Aortic smooth muscle cell (primary cell): ENCODE results near the genes RAB22A and APCDD1L.

DNA sequence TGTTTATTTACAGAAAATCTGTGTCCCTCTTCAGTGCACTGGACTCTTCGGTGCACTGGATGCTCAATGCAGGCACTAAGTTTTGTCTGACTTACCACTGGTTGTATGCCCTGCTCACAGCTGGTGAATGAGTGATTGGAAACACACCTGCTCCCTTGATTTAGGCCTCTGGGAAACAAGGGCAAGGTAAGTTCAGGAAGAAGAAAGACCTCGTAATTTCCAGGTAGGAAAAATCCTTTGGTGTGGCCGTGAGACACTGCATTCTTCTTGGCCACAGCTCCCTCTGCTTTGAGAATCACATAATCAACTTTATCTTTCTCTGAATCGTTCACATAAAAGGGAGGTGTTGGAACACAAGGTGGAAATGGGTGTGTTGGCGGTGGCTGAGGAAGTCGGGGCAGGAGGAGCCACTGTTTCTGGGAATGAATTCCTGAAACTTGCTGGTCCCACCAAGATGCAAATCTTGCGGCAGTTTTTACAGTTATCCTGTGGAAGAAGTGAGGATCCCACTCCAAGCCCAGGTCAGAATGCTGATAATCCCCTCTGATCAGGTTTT, 25.9 kb downstream of the FAM209B start:
- RRBS: no CpG with 5 or more reads among the region's 7 CpGs

GRCh38 chr20:56828301-56828964, 199.3 kb downstream of the TFAP2C start:
- RRBS: no CpG with 5 or more reads among the region's 14 CpGs

DNA sequence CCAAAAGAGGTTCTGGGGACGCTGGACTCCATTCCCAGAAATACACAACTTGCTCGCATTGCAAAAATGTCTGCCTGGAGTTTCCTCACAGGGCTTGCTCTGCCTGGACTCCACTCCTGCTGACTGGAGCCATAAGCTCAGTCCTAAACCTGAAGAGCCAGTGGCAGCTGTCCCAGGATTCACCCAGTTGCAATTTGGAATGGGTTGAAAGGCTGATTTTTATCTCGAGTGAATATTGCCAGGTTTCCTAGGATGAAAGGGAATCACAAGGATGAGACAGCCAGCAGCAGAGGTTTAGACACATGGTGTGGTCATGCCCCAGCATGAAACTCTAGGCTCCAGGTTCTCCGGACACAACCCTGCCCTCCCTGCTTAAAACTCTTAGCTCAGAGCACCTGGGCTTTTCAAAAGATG, 223.3 kb downstream of the BMP7 start:
- RRBS: no CpG with 5 or more reads among the region's 4 CpGs

DNA sequence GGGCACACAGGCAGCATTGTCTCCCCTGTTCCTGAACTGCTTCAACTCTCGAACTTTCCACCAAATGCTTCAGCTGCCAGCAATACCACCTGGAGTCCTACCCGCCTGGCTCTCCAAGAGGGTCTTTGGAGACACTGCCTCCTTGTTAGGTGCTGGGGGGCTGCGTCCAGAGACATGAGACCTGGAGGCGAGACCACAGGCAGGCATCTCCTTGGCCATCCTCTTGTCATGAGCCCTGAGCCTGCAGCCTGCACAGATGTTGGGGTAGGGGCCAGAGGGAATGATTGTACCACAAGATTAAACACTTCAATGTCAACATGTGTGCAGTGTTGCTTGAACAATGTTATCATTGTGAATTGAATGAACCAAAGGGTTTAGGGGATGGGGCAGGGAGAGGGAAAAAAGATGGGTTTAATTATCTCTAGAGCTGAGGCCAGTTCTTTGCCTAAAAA, 24.9 kb downstream of the BMP7 start:
- RRBS: no CpG with 5 or more reads among the region's 4 CpGs

DNA sequence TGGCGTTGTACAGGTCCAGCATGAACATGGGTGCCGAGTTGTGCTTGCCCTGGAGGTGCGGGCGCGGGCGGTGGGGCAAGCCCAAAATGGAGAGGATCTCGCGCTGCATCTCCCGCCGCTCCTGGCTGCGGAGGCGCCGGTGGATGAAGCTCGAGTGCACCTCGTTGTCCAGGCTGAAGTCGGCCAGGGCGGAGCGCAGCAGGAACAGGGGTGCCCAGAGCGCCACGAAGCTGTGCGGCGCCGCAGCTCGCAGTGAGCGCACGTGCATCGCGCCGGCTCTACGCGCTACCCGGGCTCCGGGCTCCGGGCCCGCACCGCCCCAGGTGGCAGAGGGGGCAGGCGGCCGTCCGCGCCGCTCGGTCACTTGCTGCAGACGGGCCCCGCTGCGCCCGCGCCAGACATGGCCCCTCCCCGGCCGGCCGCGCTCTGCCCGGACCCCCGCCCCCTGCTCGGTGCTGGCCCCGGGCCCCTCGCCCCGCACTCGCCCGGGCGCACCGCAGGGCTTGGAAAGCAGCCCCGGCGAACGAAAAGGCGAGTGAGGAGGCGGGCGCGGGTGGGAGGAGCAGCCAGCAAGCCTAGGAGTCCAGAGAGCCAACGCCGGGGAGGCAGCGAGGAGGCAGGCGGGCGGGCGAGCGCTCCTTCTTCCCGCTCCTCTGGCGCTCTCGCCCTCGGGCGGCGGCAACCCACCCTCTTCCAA, 438 bp downstream of the BMP7 start:
- RRBS: 1% methylated on average over 24 of the region's 81 CpGs

DNA sequence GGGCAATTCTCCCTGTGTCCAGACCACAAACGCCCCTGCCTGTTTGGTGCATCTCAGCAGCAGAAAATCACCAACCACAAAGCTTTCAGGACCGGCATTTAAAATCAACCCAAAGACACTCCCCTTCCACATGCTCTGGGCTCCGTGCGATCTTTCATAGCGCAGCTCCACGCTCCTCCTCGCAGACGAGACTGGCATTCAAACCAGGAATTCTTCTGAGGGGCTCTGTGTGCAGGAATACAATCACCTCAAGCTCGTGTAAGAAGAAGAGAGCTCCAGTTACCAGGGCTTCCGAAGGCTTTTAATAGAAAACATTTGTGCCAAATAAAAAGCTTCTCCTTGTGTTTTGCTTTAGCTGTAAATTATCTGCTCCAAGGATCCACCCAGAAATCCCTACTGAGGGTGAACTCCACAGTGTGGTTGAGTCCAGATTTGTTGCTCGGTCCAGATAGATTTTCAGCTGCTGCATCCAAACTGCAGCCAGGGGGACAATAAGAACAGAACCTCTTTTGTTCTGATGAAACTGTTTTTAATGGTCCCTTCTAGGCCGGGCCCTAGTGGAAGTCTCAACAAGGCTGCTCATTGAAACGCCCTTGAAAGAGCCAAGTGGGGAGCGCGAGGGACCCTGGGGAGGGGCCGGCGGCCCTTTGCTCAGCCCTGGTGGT, 16.4 kb upstream of the BMP7 start:
- RRBS: 2% methylated on average over 4 of the region's 17 CpGs

DNA sequence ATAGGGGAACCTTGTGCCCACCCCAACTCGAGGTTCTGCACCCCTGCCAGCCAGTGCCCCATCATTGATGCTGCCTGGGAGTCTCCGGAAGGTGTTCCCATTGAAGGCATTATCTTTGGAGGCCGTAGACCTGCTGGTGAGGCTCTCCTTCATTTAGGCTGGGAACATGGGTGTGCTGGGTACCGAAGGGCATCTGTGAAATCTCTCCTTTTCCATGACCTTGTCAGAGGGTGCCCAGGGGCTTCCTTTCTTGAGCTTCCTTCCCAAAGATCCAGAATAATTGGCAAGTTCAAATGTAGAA, 3.5 kb downstream of the PCK1 start:
- RRBS: no CpG with 5 or more reads among the region's 4 CpGs

DNA sequence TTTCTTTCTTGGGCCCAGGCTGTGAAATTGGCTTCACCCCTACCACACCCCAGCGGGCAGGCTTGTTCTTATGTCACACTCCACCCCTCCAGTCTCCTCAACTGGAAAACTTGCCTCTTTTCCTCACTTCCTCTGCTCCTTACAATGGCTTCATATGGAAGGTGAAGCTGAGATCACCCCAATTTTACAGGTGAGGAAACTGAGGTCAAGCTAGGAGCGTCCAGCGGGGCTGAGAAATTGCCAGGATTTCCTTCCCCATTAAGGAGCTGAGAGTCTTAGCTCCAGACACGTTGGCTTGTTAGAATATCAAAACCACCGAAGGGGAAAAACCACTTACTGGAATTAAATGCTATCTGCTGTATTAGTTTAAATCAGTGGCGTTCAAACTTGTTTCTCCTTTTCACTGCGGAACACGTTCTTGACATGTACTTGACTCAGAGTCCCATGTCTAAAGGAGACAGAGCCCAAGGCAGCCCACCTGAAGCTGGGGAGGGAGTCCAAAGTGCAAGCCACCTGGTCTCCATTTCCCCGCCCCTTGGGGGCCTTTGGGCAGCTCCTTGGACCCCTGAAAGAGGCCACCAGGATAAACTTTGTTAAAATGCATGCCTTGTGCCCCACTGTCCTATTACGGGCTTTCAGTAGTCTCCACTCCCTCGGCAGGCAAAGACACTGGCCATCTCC, 6.4 kb downstream of the PCK1 start:
- RRBS: no CpG with 5 or more reads among the region's 11 CpGs

DNA sequence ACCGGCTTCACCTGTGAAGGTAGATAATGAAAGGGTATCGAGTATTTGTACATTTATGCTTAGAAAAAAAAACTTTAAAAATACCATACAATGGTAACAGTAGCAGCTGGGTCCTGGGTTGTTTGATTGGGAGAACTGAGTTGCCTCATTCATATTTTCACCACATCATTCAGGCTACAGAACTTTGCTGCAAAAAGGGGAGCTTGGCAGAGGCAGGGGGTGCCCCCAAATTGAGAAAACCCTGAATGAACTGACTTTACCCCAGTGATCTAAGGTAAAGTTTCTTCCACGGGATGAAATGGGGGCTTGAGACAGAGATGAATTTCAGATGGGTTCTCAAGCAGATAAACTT, 8.8 kb downstream of the PCK1 start:
- RRBS: no CpG with 5 or more reads among the region's 3 CpGs

GRCh38 chr20:57679824-57681158, 29.5 kb downstream of the PMEPA1 start:
- RRBS: 82% methylated on average over 2 of the region's 29 CpGs

GRCh38 chr20:57697904-57698860, 11.6 kb downstream of the PMEPA1 start:
- RRBS: 61% methylated on average over 6 of the region's 22 CpGs

- RRBS: no CpG with 5 or more reads among the region's 5 CpGs
Observed at GRCh38 chr20:58014529-58015113, 136.1 kb upstream of the C20orf85 start.

GRCh38 chr20:58085131-58085538, 65.6 kb upstream of the C20orf85 start:
- RRBS: no CpG with 5 or more reads among the region's 9 CpGs

GRCh38 chr20:58130363-58131158, 20.1 kb upstream of the C20orf85 start:
- RRBS: no CpG with 5 or more reads among the region's 20 CpGs

DNA sequence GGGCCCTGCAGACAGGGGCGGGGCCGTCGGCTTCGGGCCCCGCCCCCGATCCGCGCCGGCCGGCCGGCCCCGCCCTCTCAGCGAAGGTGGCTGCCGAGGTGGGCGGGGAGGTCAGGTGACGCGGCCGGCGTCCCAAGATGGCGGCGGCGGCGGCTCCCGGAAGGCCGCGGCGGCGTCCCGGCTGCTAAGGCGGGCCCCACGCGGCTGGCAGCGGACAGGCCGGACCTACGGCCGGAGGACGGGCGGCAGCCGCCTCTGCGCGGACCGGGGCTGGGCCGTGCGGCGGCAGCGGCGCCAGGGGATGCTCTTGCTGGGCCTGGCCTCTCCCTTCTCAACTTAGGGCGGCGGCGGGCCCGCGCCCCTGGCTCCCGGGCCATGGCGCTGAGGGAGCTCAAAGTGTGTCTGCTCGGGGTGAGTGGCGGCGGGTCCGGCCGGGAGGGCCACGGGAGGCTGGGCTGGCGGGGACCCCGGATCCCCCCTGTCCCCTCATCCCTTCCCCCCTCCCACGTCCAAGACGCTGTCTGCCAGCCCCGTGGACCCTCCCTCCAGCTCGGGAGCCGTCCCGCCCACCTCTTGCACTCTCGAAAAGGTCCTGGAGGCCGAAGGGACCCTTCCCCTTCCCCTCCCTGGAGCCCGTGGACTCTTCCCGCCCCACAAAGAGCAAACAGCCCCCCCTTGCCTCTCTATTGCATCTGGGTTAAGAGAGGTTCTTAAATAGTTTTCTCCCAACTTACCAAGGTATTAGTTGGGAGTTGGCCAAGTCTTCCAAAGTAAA, at the start of gene RAB22A:
Gene RAB22A (plus strand): TSS at position 114 of the 775 bp plus-strand sequence.
- RRBS: 1% methylated on average over 27 of the region's 72 CpGs

- RRBS: no CpG with 5 or more reads among the region's 9 CpGs
Observed at GRCh38 chr20:58310377-58311119, 1.0 kb downstream of the RAB22A start.

DNA sequence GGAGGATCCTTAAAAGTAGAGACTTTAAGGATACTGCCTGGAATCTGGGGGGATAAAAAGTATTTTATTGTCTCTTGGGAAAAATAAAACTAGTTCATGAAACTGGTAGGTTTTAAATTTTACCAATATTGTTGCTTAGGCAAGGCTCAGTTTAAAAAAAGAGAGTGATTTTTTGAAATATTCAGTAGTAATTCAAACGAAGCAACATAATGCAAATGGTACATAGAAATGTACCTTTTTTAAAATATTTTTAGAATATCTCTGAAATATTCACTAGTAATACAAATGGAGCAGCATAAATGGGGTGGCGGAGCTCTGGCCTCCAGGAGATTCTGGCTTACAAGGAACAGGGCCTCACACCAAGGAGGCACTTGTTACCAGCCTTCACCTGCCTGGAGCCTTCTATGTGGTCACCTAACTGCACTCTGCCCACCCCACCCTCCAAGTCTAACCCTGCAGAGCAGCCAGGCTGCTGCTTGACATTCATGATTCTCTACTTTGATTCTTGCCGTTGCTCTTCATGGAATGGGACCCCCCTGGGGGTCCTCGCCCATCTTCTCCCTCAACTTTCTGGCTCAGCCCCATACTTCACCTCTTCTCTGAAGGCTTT, 27.0 kb downstream of the RAB22A start:
- RRBS: no CpG with 5 or more reads among the region's 4 CpGs

DNA sequence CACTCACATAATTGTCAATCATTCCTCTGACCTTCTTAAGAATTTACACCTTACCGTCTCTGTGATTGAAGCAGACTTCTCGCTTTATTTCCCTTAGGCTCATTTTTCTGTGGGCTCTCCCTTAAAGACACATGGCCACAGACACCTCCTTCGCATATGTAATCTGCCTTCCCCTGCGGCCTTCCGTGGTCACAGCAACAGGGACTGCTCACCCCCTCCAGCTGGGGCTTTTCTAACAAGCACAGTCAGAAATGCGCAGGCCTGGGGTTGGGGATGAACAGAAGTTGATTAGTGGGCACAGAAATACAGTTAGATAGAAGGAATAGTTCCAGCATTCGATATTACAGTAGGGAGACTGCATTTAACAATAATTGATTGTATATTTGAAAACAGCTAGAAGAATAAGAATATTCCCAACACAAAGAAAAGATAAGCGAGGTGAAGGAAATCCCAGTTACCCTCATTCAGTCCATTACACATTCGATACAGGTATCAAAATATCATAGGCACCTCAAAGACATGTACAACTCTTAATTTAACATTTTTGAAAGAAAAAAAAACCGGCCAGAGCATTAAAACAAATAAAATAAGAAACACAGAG, 22.9 kb upstream of the VAPB start:
- RRBS: no CpG with 5 or more reads among the region's 10 CpGs

GRCh38 chr20:58515161-58515622, at the start of gene APCDD1L:
Gene APCDD1L, minus strand, starts transcription at chr20:58515399.
- RRBS: no CpG with 5 or more reads among the region's 19 CpGs

GRCh38 chr20:58610960-58611594, 40.0 kb upstream of the STX16 start:
- RRBS: 62% methylated on average over 2 of the region's 12 CpGs